ENCODE measurements around the gene PRKCZ.

DNA sequence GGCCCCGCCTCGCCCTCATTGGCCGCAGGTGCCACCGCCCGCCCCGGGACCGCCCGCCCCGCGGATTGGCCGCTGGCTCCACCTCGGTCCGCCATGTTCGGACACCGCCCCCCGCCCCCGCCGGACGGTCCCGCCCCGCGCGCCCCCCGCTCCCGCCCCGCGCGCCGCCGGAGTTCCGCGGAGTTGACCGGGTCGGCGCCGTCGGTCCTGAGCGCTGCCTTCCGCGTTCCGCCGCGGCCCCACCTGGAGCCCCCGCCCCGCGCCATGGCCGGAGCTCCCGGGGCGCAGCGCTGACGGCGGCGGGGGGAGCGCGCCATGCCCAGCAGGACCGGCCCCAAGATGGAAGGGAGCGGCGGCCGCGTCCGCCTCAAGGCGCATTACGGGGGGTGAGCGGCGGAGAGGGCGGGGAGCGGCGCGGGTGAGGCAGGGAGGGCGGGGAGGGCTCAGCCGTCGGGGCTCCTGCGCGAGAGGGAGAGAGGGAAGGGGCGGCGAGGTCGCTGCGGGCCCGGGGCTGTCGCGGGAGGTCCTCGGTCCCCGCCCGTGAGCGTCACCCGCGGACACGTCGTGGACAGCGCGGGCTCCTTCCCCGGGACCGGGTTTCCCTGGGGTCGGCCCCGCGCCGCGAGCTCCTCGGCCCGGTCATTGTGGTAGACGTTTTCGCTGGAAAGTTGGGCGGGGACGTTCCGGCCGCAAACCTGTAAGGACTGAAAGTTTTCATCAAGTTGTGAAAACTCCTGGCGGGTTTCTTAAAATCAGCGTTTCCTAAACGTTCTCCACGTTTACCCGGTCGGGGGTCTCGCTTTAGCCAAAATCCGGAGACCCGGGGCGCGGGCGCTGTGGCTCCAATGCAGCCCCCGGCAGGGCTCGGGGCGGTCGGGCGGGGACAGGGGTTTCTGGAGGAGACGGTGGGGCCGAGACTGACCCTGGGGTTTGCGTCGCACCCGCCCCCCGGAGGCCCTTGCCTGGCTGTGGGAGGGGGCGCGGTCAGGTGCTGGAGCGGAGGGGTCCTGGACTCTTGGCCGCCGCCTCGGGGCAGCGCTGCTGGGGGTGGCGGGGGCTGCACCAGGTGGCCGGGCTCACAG lies at the start of gene PRKCZ:
Gene PRKCZ (plus strand): TSS at position 96 of the 1,082 bp plus-strand sequence.
- PRO-cap, result no peak

GRCh38 chr1:2134623-2134993 lies 60.0 kb downstream of the FAAP20 start:
- PRO-cap, result no peak

DNA sequence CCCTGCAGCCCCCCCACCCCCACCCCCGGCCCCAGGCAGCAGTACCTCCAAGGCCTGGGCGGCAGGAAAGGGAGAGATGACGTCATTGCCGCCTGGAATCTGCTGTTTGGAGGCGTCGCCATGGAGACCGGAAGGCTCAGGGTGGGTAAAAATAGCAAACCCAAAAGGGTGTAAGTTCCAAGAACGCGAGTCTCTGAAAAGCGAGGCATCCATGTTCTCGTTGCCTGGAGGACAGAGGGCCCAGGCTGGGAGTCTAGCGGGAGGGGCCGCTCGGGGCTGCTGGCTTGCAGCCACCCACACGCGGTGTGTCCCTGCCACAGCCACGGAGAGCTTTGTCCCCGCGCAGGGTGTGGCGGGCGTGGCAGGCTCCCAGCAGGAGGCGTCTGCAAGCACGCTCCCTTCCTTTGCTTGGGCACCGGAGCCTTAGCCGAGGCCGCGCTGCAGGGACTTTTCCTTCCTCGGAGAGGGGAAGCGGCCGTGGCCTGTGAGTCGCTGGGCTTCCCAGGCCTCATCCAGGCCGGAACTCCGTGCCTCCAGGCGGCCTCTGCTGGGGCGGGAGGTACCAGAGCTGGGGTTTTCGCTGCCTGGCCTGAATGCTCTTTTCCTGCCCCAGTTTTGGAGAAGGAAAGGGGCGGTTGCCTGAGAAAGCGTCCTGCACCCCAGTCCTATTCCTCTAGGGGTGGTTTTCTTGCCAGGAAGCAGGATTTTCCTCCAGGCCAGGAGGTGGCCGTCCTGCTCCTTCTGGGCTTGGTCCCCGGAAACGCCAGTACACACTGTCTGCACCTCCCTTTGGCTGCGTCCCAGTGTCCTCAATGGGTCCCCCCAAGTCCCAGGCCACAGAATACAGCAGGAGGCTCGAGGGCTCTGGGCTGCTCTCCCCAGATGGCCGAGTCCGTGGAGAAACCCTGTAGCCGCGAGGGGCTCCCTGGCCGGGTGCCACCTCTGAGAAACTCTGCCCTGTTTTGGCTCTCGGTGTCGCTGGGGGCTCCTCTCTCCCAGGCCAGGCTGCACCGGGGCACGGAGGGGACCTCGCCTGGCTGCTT lies 15.3 kb upstream of the SKI start:
- PRO-cap, result unidirectional peak, plus-strand start at position 180 of the sequence; bidirectional peak, plus-strand start at position 612 of the sequence, minus-strand start at position 617 of the sequence

- PRO-cap, result no peak
Observed at GRCh38 chr1:2236790-2237812, 9.0 kb downstream of the SKI start.

DNA sequence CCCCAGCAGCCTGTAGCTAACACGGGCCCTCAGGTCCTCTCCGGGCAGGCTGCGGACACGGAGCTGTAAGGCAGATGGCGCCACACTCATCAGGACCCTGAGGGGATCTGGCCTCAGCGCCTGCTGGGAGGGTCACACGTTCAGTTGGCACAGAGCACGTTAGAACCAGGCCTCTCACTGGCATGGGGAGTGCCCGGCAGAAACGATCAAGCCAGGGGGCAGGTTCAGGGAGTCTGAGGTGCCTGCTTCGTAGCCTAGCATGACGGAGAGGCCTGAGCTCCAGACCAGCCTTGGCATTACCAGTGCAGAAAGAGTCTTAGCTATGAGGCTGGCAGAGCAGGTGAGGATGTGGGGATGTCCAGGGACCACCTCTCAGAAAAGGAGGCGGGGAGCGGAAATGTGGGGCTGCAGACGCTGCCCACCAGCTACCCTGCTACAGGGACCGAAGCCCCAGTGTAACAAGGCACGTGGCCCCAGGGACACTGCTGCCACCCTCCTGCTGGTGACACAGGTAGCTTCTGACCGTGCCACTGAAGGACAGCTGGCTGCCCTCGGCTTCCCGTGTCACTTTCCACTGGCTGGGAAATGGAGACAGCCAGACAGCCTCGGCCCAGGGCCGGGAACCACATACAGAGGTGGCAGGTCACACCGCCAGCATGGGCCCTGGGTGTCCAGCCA lies 5.4 kb downstream of the PEX10 start:
- PRO-cap, result no peak

- PRO-cap, result no peak
Observed at GRCh38 chr1:2477925-2478652, 2.0 kb downstream of the PLCH2 start.

- PRO-cap, result no peak
Observed at GRCh38 chr1:2507813-2508307, 18.5 kb downstream of the PANK4 start.

GRCh38 chr1:2525424-2525885 lies 941 bp downstream of the PANK4 start:
- PRO-cap, result no peak

DNA sequence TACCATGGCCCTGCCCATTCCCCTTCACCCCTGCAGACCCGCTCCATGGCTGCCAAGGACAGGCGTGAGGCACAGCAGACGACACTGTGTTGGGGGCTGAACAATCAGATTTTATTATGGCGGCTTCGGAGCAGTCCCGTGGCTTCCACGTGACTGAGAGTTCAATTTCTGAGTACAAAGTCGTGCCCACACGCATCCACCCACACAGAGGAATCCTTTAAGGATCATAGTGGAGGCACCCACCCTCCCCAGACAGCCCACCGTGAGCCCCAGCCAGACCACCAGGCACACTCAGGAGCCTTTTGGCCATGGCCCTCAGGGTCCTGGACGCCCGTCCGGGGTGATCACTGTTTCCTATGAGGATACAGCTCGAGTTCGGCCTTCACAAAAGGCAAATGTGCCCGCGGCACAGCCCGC lies 1.4 kb downstream of the HES5 start:
- PRO-cap, result no peak

DNA sequence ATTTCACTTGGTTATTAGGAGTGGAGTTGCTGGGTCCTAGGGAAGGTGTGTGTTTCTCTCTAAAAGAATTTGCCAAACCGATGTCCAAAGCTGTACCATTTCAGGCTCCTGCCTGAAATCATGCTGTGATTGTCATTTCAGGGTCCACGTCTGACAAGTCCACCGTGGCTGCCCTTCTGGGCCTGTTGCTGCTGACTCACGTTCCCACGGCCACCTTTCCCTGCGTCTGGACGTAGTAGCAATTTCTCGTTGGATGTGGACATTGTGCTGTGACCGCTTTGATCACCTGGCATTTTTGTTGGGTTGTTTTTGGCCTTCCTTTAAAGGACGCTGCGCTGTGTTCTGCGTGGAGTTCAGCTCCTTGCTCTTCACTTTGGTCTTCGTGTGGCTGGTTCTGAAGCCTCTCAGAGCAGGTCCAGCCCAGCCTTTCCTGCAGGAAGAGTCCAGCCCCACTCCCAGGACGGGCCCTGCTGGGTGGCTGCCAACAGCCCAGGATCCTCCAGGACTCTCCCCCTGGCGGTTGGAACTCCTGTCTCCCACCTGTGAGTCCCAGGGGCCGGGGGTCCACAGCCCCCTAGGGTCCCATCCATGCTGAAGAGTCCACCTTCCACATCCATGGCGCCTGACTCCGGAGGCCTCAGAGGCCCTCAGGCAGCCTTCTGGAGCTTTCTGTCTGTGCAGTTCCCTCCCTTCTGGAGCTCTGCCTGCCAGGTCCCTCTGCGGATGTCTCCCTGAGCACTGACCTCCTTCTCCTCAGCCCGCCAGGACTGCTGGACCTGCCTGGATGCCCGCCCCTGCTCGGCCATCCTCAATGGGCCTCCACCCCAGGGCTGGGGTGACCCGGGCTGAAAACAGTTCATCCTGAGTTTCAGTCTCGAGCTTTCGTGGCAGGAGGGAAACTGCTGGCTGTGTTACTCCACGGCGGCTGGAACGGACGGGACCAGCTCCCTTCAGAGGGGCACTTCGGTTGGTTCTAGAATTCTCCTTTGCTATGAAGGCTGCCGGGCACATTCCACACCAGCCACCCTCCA lies 4.6 kb upstream of the TNFRSF14 start:
- PRO-cap, result no peak

- PRO-cap, result no peak
Observed at GRCh38 chr1:2840085-2840397, 38.5 kb upstream of the TTC34 start.

DNA sequence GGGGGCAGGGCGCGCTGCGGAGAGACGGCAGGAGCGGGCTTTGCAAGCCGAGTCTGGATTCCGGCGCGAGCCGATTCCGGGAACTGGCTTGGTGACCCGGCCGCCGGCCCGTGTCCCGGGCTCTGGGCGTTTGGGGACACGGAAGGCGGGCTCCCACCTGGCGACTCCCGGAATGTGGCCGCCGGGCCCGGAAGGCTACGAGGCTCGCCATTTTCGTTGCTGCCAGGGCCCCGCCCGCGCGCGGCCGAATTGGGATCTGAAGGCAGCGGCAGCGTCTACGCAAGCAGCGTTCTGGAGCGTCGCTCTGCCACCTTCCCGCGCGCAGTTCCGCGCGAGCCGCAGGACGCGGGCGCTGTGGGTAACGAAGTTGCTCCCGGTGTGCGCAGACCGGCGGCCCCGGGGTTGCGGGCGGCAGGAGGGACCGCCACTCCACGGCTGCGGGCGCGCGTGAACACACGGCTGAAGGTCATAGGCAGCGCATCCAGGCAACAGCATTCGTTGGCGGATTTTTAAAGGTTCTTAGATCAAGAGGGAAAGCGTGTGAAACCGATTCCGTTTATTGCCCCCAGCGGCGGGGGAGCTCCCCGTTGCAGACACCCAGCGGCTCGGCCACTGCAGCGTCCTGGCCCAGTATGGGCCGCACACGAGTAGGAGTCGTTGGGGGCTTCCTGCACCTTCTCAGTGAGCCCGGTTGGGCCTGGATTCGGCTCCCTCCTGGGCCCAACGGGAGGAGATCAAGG lies 5.3 kb upstream of the PRDM16 start:
- PRO-cap, result no peak

- PRO-cap, result no peak
Observed at GRCh38 chr1:3082840-3083281, 13.9 kb downstream of the PRDM16 start.

- PRO-cap, result bidirectional peak, plus-strand start at chr1:3170736, minus-strand start at chr1:3170630
Observed at GRCh38 chr1:3170286-3170939, 101.4 kb downstream of the PRDM16 start.

DNA sequence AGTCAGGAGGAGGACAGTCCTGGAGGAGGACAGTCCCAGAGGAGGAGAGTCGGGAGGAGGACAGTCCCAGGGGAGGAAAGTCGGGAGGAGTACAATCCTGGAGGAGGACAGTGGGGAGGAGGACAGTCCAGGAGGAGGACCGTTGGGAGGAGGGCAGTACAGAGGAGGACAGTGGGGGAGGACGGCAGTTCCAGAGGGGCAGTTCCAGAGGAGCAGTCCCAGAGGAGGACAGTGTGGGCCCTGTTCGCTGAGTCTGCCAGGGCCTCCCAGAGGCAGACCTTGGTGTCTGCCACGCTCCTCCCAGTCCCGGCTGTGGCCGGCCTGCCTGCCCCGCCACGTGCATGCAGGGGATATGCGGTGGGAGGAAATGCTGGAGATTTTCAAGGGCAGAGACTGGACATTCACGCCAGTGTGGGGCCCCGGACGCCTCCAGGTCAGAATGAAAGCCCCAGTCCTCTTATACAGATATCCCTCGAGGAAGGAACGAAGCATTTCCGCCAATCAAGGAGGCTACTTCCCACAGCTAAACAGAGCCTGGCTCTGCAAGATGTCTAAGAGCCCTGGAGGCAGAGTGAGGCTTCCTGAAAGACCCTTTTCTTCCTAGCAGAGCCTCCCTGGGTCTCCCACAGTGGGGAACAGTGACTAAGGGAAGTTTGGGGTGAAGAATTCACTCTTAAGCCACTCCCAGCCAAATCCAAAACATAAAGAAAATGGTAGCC lies 183.6 kb upstream of the ARHGEF16 start:
- PRO-cap, result no peak

DNA sequence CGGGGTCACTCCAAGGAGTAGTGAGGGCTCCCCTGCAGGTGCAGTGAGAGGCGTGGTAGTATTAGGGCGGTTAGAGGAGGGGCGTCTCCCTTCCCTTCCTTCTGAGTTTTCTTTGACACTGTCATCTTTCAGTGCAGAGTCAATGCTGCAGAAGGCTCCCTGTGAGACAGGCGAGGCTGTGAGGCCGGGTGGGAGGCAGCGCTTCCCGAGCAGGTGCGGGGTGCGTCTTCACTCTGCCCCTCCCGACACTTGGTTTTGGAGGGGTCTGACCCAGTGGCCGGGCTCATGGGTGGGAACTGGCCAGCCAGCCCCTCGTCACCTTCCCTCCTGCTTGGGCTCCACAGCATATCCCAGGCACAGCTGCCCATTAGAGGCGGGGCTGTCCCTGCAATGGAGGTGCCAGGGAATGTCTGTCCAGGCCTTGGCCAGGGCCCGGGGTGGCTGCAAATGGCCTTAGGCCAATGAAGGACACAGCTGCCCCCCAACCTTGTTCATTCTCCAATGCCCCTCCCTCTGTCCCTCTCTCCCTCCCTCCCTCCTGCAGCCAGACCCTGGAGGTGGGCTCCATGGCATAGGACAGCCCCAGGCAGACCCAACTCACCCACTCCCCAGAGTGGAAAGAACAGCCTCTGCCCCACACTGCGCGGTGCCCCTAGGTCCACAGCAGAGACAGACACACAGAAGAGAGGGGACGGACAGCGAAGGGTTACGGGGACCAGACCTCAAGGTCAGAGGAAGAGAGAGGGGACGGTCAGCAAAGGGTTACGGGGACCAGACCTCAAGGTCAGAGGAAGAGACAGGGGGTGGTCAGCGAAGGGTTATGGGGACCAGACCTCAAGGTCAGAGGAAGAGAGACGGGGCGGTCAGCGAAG lies 171.4 kb upstream of the ARHGEF16 start:
- PRO-cap, result no peak

DNA sequence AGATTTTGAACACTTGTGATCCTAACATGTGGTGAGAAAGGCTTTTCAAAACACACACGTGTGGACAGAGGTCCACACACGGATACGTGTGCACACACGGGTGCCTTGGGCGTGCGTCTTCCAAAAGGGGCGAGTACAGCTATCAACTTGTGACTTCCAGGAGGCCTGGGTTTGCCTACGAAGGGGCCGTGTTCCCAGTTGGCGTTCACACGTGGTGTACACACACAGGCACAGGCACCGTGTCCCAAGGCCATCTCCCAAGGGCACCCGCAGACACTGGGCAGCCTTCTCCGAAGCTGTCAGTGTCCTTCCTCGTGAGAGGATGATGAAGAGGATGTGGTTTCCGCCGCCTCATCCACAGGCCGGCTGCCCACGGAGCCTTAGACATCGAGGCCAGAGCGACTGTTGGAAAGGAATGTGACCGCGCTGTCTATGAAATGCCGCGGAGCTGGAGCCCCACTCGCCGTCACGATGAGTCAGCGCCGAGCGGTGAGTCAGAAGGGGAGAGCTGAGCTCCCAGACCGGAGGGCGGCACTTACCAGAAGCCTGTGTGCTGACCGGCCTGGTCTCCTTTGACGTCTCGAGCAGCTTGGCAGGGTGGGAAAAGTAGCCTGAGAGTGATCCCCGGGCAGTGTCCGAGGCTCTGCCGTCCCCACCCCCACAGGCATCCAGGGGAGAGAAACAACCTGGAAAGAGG lies 141.5 kb upstream of the ARHGEF16 start:
- PRO-cap, result no peak

GRCh38 chr1:3313525-3314048 lies 140.9 kb upstream of the ARHGEF16 start:
- PRO-cap, result no peak

- PRO-cap, result no peak
Observed at GRCh38 chr1:3320297-3321165, 133.9 kb upstream of the ARHGEF16 start.

DNA sequence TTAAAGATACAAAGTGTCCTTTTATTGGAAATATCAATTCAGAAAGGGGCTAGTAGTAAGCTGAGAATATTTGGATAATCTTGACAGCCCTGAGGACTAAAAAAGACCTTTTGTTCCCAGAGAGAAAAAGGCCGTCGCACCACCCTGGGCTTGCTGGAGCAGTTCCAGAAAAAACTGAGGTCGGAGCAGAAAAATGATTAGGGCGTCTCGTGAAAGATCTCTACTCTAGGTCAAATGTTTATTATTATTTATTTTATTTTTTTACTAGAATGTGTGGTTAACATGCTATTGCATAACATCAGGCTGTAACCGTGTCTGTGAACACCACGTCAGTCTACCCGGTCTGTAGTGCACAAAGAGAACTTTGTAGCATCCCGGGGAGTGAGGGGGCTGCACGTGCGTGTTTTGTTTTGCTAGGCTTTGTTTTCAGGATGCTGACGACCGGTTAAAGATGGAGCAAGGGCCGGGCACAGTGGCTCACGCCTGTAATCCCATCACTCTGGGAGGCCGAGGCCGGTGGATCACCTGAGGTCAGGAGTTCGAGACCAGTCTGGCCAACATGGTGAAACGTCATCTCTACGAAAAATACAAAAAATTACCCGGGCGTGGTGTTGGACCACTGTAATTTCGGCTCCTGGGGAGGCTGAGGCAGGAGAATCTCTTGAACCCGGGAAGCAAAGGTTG lies 87.8 kb upstream of the ARHGEF16 start:
- PRO-cap, result no peak

Measured in aorta (tissue), 1 donor.